SK-MEL-5 (cell line): ENCODE data around the gene TTLL4.

DNA sequence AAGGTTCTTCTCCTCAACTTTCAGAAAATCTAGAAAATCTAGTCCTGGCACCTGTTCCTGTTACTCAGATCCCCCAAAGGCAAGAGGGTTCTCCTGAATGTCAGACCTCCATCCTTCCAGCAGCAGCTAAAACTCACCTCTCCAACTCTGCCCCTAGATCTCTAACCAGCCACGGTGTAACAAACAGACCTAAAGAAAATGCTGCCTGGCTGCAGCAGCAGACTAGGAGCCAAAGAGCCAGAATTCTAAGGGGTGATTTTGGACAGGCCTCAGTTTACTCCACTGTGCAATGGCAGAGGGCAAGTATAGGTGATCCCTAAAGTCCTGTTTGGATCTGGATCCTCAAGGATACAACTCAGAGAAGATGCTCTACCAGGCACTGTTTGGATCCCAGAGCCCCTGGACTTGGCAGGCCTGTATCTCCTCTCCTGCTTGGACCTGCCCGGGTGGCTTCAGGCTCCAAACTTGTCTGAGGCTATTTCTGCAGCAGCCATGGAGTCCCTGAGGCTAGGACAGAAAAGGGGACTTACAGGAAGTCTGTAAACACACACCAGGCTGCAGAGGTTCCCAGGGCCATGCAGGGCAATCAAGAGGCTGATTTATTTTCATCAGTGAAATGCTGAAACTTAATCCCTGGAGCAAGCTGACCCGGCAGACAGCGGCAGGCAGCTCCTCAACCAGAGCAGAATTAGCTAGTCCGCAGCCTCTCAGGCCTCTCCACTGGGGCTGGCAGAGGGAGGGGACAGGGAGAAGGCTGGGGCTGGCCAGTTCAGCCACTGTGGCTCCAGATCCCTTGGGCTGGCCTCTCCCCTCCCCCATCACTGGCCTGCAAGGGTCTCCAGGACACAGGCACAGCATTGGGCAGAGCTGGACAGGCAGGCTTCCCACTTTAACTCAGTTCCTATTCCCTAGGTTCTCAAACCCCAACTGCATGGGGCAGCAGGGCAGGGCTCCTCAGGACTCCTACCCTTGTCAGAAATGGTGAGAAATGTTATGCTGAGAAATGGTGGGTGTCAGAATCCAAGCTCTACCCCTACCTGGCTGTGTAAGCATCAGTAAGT lies 136.5 kb downstream of the TNS1 start:
RAMPAGE:
- cytosol, long total RNA: no peak
- long total RNA: no peak
- nucleus, long total RNA: no peak

DNA sequence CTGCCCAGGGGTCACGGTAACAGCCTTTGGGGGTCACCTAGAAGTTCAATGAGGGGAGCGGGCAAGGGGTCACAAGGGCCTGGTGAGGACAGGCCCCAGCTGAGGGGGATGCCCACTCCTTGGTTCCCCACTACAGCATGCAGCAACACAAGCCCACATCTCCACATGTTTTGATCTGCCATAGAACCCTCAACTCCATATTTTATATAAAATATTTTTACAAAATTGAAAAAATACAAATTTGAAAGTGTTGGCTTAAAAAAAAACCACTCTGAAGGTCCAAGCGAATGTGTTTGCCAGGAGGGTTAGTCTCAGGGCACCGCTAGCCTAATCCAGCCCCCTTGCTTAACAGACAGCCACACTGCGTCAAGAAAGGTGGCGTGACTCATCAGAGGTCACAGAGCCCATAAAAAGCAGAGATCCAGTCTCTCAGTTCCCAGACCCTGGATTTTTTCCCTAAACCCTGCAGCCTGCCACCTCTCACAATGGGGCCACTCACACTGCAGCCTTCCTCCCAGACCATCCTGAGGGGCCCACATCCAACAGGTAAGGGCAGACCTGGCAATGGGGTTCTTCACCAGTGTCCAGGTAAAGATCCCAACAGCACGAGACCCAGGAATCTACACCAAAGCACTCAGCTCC lies 3.9 kb upstream of the TNS1 start:
RAMPAGE:
- cytosol, long total RNA: no peak
- long total RNA: no peak
- nucleus, long total RNA: no peak

DNA sequence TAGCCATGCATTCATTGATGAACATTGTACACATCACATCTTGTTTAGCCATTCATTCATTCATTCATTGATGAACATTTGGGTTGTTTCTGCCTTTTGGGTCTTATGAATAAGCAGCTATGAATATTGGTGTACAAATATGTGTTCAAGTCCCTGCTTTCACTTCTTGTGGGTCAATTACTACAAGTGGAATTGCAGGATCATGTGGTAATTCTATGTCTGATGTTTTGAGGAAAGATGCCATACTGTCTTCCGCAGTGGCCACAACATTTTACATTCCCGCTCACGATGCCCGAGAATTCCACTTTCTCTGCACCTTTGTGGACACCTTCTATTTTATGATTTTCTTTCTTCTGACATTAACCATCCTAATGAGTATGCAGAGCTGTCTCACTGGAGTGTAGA lies 9.4 kb upstream of the RUFY4 start:
RAMPAGE:
- cytosol, long total RNA: no peak
- long total RNA: no peak
- nucleus, long total RNA: no peak

DNA sequence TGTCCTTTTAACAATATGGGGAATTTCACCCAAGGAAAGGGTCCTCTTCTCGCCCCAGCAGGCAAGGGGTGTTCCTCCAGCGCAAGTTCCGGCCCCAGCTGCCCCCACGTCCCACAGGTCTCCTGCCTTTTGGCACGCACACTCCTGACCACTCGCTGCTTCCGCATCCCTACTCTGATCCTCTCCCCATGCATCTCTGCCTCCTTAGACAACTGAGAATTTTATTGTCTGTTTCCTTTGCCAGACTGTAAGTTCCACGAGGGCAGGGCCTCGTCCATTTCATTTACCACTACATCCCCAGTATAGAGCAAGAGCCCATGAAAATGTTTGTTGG lies 631 bp upstream of the ARPC2 start:
RAMPAGE:
- cytosol, long total RNA: no peak
- long total RNA: no peak
- nucleus, long total RNA: no peak

GRCh38 chr2:218246431-218246738 lies 14.4 kb upstream of the GPBAR1 start:
RAMPAGE:
- cytosol, long total RNA: no peak
- long total RNA: no peak
- nucleus, long total RNA: no peak

GRCh38 chr2:218289464-218290709 lies 2.4 kb downstream of the TMBIM1 start:
RAMPAGE:
- cytosol, long total RNA: no peak
- long total RNA: no peak
- nucleus, long total RNA: no peak

DNA sequence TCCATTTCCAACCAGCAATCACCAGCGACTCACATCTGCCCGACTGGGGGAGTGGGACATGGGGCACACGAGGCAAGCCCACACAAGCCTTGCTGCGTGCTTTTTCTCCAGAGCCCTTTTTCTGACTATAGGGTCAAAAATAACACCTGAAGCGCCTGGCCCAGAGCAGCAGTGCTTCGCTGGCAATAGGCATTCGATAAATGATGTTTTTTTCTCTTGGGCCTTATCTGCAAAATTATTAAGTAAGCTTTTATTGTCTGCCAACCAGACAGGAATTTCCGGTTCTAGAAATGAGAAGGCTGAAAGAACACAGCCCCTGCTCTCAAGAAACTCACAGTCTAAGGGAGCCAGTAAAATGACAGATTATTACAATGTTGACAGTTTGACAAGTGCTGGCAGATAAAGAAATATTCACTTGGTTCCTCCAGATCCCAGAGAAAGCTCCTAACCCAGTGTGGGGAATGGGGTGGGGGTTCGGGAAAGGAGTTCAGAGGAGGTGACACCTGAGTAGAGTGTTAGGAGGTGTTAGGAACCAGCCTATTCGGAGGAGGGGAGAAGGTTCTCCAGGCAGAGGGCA lies 2.8 kb upstream of the TMBIM1 start:
RAMPAGE:
- cytosol, long total RNA: no peak
- long total RNA: no peak
- nucleus, long total RNA: no peak

DNA sequence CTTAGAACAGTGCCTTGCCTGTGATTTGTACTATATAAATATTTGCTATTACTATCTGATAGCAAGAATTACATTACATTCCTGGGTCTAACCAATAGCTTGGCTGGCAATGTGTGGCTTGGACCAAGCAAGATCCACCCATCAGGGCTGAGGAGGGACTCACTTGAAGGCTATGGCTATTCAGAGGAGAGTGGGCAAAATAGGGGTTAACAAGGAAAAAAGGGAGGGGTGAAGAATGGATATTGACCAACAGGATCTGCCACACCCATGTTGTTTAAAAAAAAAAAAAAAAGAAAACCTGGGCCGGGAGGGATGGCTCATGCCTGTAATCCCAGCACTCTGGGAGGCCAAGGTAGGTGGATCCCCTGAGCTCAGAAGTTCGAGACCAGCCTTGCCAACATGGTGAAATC lies 20.0 kb upstream of the TMBIM1 start:
RAMPAGE:
- cytosol, long total RNA: no peak
- long total RNA: no peak
- nucleus, long total RNA: no peak

RAMPAGE:
- cytosol, long total RNA: no peak
- long total RNA: no peak
- nucleus, long total RNA: no peak
Measured at GRCh38 chr2:218385017-218385509, 3.0 kb downstream of the SLC11A1 start.

GRCh38 chr2:218422693-218422969 lies 3.7 kb downstream of the VIL1 start:
RAMPAGE:
- cytosol, long total RNA: no peak
- long total RNA: no peak
- nucleus, long total RNA: no peak

DNA sequence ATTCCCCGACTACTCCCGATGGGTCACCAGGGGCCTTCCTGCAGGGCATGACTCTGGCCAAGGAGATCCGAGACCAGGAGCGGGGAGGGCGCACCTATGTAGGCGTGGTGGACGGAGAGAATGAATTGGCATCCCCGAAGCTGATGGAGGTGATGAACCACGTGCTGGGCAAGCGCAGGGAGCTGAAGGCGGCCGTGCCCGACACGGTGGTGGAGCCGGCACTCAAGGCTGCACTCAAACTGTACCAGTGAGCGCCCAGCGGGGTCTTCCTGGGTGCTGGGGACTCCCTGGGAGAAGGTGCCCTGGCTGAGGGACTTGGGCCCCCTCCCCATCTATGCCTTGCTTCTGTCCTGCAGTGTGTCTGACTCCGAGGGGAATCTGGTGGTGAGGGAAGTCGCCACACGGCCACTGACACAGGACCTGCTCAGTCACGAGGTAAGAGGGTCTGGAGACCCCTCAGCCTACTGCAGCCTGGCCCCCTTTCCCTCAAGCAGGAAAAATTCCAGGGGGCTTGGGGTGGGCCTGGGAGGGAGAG lies 10.4 kb downstream of the VIL1 start:
RAMPAGE:
- cytosol, long total RNA: no peak
- long total RNA: no peak
- nucleus, long total RNA: no peak

DNA sequence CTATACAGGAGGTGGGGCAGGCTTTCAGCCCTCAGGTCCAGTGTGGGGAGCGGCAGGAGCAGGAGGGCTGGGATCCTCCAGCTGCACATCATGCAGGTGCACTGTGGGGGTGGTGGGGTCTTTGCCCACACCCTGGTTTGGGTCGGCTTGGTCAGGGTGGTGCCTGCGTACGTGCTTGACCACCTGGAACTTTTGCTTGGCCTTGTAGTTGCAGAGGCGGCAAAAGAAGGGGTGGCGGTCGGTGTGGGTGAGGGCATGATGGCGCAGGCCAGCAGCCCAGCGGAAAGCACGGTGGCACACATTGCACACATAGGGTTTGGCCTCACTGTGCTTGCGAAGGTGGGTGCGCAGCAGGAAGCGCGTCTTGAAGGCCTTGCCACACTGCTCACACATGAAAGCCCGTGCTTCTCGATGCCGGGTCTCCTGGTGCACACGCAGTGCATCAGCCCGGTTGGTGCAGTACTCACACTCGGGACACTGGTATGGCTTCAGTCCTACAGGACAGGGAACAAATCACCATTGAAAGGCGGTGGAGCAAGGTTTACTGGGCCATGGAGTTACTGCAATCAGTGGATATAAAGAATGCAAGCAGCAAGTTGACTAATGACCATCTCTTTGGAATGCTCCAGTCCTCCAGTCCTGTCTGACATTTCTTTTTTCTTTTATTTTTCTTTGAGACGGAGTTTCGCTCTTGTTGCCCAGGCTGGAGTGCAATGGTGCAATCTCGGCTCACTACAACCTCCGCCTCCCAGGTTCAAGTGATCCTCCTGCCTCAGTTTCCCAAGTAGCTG lies 20.9 kb downstream of the ZNF142 start:
RAMPAGE:
- cytosol, long total RNA: no peak
- long total RNA: no peak
- nucleus, long total RNA: no peak

GRCh38 chr2:218671251-218671845 lies 454 bp downstream of the RNF25 start:
RAMPAGE:
- cytosol, long total RNA: no peak
- long total RNA: no peak
- nucleus, long total RNA: no peak

RAMPAGE:
- cytosol, long total RNA: no peak
- long total RNA: no peak
- nucleus, long total RNA: no peak
Measured at GRCh38 chr2:218710512-218711570, at the start of gene TTLL4. TSS of gene TTLL4 (plus strand) at chr2:218710835.

RAMPAGE:
- cytosol, long total RNA: no peak
- long total RNA: no peak
- nucleus, long total RNA: no peak
Measured at GRCh38 chr2:218733566-218734036, 23.0 kb downstream of the TTLL4 start.

DNA sequence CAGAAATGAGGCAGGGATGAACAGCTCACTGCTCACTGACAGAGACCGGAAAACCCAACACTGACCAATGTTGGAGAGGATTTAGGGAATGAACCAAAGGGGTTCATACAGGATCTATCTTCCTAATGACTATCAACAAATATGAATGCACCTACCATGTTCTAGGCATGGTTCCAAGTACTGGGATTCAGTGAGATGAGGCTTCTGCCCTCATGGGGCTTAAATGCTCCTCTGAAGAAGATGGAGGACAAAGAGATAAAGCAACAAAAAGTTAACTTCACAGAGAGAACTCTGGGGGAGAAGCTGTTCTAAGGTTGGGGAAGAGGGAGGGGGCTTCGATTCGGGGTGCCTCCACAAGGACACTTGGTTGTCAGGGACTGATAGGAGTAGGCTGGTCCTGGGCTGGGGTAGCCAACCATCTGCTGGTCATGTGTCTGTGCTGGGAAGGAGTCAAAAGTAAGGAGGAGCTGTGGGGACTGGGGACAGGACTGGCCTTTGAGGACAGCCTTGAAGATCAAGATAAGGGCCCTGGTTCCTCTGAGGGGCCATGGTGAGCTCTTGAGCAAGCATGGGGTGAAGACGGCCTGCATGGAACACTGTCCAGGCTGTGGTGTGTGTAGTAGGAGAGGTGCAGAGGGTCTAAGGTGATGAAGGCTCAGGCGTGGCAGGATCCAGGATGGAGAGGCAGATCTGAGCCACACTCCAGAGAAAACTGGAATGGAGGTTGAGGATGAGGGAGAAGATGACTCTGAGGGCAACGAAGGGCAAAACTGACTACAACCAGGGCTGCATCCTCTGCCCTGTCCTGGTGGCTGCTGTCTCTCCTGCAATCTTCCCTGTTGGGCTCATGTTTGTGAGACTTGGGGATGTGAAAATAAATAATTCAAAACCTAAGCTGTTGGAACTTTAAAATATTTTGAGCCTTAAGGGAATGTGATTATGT lies 1.7 kb downstream of the CYP27A1 start:
RAMPAGE:
- cytosol, long total RNA: no peak
- long total RNA: no peak
- nucleus, long total RNA: no peak

DNA sequence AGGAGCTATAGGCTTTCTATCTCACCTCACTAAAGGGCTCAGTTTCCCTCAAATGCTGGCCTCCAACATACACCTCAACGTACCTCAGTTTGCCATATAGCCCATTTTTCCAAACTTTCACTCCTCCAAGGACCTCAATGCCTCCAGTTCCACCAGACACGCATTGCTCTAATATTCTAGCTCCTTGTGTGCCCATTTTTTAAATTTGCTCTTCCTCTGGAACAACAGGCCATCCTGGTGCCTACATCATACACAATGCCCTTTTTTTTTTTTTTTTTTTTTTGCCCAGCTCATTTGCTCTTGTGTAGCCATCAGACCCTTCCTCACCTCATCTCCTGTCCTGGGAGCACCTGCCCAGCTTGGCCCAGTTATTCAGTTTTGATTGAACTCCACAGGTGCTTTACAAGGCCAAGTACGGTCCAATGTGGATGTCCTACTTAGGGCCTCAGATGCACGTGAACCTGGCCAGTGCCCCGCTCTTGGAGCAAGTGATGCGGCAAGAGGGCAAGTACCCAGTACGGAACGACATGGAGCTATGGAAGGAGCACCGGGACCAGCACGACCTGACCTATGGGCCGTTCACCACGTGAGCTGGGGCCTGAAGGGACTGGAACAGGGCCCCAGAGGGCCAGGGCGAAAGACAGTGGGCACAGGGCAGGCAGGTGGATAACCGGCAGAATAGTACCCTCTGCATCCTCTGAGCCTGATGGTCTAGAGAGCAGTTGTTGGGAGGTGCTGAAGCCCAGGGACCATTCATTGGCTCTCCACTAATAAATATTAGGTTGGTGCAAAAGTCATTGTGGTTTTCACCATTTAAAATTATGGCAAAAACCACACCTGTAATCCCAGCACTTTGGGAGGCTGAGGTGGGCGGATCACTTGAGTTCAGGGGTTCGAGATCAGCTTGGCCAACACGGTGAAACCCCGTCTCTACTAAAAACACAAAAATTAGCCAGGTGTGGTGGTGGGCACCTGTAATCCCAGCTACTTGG lies 27.5 kb downstream of the CYP27A1 start:
RAMPAGE:
- cytosol, long total RNA: no peak
- long total RNA: no peak
- nucleus, long total RNA: no peak

GRCh38 chr2:218834635-218835202 lies 24.9 kb upstream of the WNT6 start:
RAMPAGE:
- cytosol, long total RNA: no peak
- long total RNA: no peak
- nucleus, long total RNA: no peak

DNA sequence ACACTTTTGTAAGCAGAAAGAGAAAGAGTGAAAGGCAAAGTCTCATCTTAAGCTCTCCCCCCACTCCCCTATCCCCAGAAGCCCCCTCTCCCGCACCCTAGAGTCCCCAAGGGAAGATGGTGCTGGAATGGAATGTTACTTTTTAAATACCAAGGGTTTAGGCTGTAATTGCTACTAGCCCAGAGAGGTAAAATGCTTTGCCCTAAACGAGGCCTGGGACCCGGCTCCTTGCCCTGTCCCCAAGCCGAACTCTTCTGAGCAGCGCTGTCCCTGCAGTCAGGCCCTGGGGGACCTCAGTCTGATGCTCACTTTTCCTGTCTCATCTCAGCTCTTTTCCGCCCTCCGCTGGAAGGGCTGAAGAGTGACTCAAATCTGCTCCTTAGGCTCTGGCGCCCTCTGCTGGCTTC lies 12.1 kb upstream of the WNT6 start:
RAMPAGE:
- cytosol, long total RNA: no peak
- long total RNA: no peak
- nucleus, long total RNA: no peak

DNA sequence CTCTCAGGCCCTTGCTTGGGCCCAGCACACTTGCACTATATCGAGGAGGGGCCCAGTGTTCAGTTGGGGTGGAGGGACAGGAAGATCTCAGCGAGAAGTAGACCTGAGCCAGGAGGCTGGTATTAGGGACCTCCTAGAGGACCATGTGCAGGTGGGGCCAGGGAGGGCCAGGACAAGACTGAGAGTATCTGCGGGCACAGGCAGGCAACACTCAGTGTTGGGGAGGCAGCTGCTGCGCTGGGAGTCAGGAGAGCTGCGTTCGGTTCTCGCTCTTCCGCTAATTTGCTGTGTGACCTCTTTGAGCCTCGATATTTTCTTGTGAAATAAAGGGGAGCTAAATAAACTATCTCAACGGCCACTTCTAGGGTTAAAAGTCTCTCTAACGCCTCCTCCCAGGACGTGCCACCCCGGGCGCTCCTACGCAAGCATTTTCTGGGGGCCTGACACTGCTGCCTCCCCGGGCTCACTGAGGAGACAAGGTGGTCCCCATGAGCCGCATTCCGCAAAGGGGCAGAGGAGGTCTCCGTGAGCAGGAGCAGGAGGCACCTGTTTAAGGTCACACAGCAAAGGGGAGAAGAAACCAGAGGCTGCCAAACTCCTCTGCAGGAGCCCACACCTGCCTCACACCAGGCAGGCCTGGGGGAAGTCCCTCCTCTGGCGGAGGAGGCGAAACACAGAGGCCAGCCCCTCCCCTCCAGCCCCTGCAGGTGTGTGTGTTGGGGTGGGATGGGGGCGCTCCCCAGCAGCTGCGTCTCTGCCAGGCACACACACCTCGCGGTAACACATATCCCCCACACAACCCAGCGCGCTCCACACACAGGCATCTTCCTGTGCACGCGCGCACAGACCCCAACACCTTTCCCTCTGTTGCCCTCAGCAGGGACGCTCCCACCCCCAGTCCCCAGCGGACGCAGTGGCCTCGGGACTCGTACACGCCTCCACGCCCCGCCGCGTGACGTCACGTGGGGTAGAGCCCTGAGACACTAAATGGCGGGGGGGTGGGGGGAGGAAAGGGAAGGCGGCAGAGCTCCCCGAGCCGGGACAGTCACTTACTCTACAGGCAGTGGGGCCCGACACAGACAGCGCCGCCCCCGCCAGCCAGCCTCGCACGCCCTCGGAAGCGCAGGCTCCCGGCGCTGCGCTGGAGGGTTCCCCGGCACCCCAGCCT lies 776 bp upstream of the WNT10A start:
RAMPAGE:
- cytosol, long total RNA: no peak
- long total RNA: no peak
- nucleus, long total RNA: no peak